Kidney (tissue), 2 donors: Measurements from ENCODE around the genes PPM1D, BCAS3 and NACA2.

DNA sequence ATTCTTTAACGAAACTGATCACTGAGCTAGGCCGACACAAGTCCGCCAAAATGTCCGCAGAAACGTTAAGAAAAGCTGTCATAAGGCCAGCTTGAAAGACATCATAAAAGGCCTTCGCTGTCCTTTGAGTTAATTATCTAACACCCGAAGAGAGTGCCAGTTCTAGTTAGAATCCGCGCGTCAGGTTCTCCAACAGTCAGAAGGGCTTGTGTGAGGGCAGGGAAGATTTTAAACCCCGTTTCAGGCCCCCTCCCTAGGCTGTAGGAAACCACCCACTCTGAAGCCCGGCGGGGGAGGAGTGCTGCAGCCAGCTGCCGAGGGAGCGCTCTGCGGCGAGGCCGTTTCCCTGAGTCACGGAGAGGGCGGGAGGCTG lies 700 bp upstream of the CLTC start:
- PRO-cap, result bidirectional peak, plus-strand start at position 310 of the sequence, minus-strand start at position 203 of the sequence
- RRBS, result no CpG with 5 or more reads among the region's 20 CpGs

DNA sequence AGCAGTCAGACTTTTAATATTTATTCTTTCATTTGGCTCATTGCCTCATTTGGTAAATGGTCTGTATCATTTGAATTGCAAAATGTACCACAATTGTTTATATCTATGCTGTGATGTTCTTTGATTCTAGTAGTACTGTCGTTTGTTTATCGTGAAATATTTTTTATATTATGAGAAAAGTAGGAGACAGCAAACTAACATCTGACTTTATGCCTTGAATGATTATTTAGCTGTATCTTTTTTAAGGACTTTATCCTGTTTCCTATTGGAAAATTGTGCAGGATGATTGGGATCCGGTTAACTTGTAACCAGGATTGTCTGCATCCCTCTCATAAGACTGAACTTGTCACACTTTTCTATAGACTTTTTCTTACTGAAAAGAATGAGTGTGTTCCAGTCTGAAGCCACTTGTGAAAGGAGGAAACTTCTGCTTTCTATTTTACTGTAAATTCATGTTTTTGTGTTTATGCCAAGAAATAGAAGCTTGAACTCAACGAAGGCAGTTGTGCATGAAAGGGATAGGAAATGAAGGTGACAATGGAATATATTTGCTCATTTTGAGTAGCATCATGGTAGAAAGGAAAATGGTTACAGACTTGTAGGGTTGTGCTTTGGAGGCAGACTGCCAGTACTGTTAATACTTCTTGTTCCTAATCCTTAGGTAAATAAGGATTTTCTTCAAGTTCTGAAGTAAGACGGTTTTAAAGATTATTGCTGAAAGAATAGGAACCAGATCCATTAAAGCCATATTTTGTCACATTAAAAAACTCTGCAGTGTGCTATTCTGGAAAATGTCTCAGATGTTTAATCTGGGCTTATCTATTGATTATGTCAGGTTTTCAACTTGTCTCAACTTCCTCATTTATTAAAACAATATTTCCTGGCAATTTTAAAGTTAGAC lies 8.0 kb downstream of the CLTC start:
- PRO-cap, result no peak
- RRBS, result no CpG with 5 or more reads among the region's 5 CpGs

- PRO-cap, result no peak
- RRBS, result no CpG with 5 or more reads among the region's 2 CpGs
Observed at GRCh38 chr17:59753472-59753989, 46.1 kb downstream of the VMP1 start.

GRCh38 chr17:59783234-59783546 lies 75.7 kb downstream of the VMP1 start:
- PRO-cap, result no peak
- RRBS, result no CpG with 5 or more reads among the region's 2 CpGs

GRCh38 chr17:59785378-59786001 lies 78.0 kb downstream of the VMP1 start:
- PRO-cap, result no peak
- RRBS, result no CpG with 5 or more reads among the region's 6 CpGs

- PRO-cap, result no peak
- RRBS, result no CpG with 5 or more reads among the region's 11 CpGs
Observed at GRCh38 chr17:60043592-60044146, 35.1 kb downstream of the HEATR6 start.

- PRO-cap, result no peak
- RRBS, result 5% methylated on average over 29 of the region's 39 CpGs
Observed at GRCh38 chr17:60150111-60150460, 313 bp downstream of the CA4 start.

GRCh38 chr17:60170155-60171116 lies 20.7 kb downstream of the CA4 start:
- PRO-cap, result no peak
- RRBS, result no CpG with 5 or more reads among the region's 8 CpGs

GRCh38 chr17:60231521-60231742 lies 81.7 kb downstream of the CA4 start:
- PRO-cap, result no peak
- RRBS, result no CpG with 5 or more reads among the region's 6 CpGs

DNA sequence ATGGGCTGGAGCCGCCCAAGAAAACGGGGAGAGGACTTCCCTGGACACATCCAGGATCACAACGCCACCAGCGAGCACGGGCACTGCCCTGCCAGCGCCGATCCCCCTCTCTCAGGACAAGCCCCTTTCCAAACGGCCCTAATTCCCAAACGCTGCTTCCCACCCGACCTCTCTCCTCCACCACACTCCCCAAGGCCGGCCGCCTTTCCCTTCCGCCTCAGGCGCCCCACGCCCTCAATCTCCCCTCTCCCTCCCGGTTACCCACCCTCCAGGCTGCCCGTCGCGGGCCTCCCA lies 428 bp downstream of the USP32 start:
- PRO-cap, result unidirectional peak, minus-strand start at position 242 of the sequence
- RRBS, result 4% methylated on average over 6 of the region's 19 CpGs

GRCh38 chr17:60392798-60392977 lies 755 bp upstream of the USP32 start:
- PRO-cap, result no peak
- RRBS, result no CpG with 5 or more reads among the region's 8 CpGs

DNA sequence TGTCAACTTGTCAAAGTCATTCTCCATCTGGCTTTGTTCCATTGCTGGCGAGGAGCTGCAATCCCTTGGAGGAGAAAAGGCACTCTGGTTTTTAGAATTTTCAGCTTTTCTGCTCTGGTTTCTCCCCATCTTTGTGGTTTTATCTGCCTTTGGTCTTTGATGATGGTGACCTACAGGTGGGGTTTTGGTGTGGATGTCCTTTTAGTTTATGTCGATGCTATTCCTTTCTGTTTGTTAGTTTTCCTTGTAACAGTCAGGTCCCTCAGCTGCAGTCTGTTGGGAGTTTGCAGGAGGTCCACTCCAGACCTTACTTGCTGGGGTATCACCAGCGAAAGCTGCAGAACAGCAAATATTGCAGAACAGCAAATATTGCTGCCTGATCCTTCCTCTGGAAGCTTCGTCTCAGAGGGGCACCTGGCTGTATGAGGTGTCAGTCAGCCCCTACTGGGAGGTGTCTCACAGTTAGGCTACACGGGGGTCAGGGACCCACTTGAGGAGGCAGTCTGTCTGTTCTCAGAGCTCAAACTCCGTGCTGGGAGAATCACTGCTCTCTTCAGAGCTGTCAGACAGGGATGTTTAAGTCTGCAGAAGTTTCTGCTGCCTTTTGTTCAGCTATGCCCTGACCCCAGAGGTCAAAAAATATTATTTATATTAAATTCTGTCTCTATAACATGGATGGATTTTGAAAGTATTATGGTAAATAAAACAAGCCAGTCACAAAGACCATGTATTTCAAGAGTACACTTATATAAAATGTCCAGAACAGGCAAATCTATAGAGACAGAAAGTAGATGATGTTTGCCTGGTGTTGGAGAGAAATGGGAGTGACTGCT lies 38.1 kb downstream of the APPBP2 start:
- PRO-cap, result no peak
- RRBS, result no CpG with 5 or more reads among the region's 6 CpGs

GRCh38 chr17:60600128-60601145 lies at the start of gene PPM1D:
TSS of gene PPM1D (plus strand) at chr17:60600193.
- PRO-cap, result bidirectional peak, plus-strand start at chr17:60600242, minus-strand start at chr17:60600009; unidirectional peak, plus-strand start at chr17:60600491; unidirectional peak, plus-strand start at chr17:60600497
- RRBS, result 2% methylated on average over 43 of the region's 103 CpGs

GRCh38 chr17:60677130-60678444 lies at the start of gene BCAS3:
TSS of gene BCAS3 (plus strand) at chr17:60677851.
- PRO-cap, result bidirectional peak, plus-strand start at chr17:60677497, minus-strand start at chr17:60677324; bidirectional peak, plus-strand start at chr17:60677898, minus-strand start at chr17:60677696
- RRBS, result under 1% methylated on average over 5 of the region's 63 CpGs

GRCh38 chr17:60747408-60747983 lies 69.8 kb downstream of the BCAS3 start:
- PRO-cap, result no peak
- RRBS, result no CpG with 5 or more reads among the region's 3 CpGs

DNA sequence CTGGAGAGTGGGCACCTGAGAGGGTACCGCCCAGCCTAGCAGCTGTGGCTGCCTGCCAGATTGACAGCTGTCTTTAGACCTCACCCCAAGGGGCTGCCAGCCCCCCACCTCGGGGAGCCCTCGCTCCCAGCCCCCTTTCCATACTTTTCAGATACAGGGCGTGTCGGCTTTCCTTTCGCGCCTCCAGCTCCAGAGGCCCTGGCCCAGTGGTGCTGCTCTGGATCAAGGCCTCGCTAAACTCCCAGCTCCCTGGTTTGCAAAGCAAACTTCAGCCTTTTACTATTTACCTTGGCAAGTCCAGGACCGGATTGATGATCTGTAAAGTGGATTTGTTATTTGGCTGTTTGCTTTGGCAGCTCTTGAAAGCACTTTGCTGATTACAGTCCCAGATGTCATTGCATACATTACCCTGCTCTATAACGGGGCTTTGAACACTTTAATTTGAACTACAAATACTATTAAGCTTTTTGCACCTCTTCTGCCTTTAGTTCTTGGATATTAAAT lies 63.7 kb upstream of the TBX2 start:
- PRO-cap, result no peak
- RRBS, result no CpG with 5 or more reads among the region's 10 CpGs

- PRO-cap, result bidirectional peak, plus-strand start at chr17:61397648, minus-strand start at chr17:61397235
- RRBS, result 0% methylated on average over 1 of the region's 27 CpGs
Observed at GRCh38 chr17:61397411-61397863, 2.2 kb upstream of the TBX2 start.

GRCh38 chr17:61411712-61412763 lies 12.4 kb downstream of the TBX2 start:
- PRO-cap, result bidirectional peak, plus-strand start at chr17:61411762, minus-strand start at chr17:61411775; bidirectional peak, plus-strand start at chr17:61412105, minus-strand start at chr17:61412098; bidirectional peak, plus-strand start at chr17:61412258, minus-strand start at chr17:61412159; bidirectional peak, plus-strand start at chr17:61412584, minus-strand start at chr17:61412481
- RRBS, result 2% methylated on average over 61 of the region's 96 CpGs

- PRO-cap, result no peak
- RRBS, result 31% methylated on average over 5 of the region's 25 CpGs
Observed at GRCh38 chr17:61455024-61455458, 2.8 kb downstream of the TBX4 start.

- PRO-cap, result no peak
- RRBS, result no CpG with 5 or more reads among the region's 18 CpGs
Observed at GRCh38 chr17:61591059-61591589, at the start of gene NACA2. TSS of gene NACA2 (minus strand) at chr17:61591219.